Measurements from ENCODE around the gene ECSCR.

DNA sequence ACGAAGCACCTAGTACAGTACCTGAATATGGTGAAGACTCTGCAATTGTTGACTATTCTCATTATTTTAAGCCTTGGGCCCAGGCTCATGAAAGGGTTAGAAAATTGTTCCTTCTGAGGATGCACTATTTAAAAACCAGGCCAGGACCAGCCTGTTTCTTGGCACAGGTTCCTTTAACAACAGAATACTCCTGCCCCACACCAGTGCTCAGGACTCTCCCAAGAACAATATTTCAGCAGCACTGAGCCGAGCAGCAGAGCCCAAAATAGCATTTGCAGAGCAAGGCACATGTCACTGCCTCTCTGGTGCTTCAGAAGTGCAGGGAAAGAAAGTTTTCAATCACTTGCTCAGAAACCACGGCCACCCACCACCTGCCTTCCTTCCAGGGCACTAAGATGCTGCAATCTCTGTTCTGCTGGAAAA, 77.7 kb downstream of the SIL1 start:
- PRO-cap, 4 experiments: no peak in any of the 4 experiments
- RAMPAGE, long total RNA, 2 experiments: no peak in any of the 2 experiments
- RRBS: no CpG with 5 or more reads among the region's 3 CpGs

GRCh38 chr5:139273318-139274405, 19.9 kb upstream of the MATR3 start:
- PRO-cap, 4 experiments: peak in 4 of 4 experiments; most common plus-strand start chr5:139274103 (in 3); most common minus-strand start chr5:139273530 (in 2)
- RAMPAGE, long total RNA, 2 experiments: no peak in any of the 2 experiments
- RRBS: 3% methylated on average over 13 of the region's 54 CpGs

DNA sequence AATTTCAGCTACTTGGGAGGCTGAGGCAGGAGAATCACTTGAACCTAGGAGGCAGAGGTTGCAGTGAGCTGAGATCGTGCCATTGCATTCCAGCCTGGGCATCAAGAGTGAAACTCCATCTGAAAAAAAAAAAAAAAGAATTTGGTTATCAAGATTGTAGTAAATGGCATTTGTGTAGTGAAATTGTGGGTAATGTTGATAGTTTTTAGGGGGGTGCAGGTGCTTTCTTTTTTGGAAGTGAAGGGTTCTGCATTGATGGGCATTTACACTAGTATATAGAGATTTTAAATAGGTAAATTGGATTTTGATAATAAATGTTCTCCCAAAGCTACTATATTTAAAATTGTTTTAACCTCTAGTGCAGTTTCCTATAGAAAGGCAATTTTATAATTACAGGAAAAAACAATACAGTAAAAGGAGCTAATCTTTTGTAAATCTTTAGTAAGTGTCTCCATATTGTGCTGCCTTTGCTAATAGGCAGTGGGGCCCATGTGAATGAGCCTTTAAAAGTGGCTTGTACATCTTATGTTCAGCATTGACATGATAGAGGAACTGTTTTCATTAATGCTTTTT, 10.9 kb downstream of the MATR3 start:
- PRO-cap, 4 experiments: no peak in any of the 4 experiments
- RAMPAGE, long total RNA, 2 experiments: no peak in any of the 2 experiments
- RRBS: no CpG with 5 or more reads among the region's 1 CpG

DNA sequence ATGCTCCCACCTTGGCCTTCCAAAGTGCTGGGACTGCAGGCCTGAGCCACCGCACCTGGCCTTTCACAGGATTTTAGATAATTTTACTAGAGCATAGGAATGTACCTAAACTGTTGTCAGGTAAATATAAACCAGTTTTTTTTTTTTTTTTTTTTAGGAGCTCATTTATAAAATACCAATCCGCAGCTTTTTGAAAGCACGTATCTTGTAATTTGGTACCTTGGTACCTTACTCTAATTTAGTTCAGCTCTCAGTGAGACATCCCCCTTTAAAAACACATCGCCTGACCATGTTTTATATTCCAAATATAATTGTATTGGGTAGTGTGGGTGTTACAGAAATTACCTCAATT, 19.3 kb downstream of the MATR3 start:
- PRO-cap, 4 experiments: no peak in any of the 4 experiments
- RAMPAGE, long total RNA, 2 experiments: no peak in any of the 2 experiments
- RRBS: no CpG with 5 or more reads among the region's 4 CpGs

DNA sequence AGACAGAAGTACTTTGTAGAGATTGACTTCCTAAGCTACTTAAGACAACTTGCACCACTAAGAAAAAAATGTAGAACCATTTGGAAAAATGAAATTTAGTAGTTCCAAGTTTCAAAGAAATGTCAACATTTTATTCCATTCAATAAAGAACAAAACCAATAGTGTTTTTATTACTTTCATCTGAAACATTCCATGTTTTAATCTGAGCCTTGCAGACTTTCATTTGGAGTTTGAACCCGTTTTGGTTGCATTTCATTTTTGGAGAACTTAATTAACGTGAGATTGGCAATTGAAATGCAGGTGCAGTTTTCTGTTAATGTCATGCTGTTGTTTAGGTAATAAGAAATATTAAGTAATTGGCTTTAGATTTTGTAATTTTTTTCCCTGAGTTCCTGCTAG, 12.0 kb upstream of the PAIP2 start:
- PRO-cap, 4 experiments: no peak in any of the 4 experiments
- RAMPAGE, long total RNA, 2 experiments: no peak in any of the 2 experiments
- RRBS: no CpG with 5 or more reads among the region's 2 CpGs

- PRO-cap, 4 experiments: peak in 1 of 4 experiments; most common plus-strand start chr5:139384685 (in 1); most common minus-strand start chr5:139384521 (in 1)
- RAMPAGE, long total RNA, 2 experiments: no peak in any of the 2 experiments
- RRBS: no CpG with 5 or more reads among the region's 12 CpGs
These were observed 1.2 kb upstream of the SLC23A1 start for GRCh38 chr5:139384218-139384863.

DNA sequence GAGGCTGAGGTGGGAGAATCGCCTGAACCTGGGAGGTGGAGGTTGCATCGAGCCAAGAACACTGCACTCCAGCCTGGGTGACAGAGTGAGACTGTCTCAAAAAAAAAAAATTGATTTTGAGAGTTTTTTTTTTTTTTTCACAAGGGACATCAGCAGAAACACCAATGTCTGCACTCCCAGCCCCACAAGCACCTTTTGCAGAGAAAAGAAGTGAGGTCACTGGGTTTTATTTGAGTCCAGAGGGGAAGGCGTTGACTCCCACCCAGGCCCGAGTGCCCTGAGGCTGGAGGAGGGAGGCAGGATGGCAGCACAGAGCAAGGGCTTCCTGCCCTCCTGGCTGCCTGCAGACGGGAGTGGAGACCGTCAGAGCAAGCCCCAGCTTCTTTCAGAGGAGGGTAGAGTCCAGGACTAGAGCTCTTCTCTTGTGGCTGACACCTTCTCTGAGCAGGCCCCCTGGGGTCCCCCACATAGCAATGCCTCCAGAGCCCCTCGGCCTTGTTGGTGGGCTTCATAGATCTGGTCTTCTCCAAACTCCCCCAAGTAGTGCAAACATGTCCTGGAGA, 2.3 kb downstream of the MZB1 start:
- PRO-cap, 4 experiments: no peak in any of the 4 experiments
- RAMPAGE, long total RNA, 2 experiments: no peak in any of the 2 experiments
- RRBS: no CpG with 5 or more reads among the region's 7 CpGs

DNA sequence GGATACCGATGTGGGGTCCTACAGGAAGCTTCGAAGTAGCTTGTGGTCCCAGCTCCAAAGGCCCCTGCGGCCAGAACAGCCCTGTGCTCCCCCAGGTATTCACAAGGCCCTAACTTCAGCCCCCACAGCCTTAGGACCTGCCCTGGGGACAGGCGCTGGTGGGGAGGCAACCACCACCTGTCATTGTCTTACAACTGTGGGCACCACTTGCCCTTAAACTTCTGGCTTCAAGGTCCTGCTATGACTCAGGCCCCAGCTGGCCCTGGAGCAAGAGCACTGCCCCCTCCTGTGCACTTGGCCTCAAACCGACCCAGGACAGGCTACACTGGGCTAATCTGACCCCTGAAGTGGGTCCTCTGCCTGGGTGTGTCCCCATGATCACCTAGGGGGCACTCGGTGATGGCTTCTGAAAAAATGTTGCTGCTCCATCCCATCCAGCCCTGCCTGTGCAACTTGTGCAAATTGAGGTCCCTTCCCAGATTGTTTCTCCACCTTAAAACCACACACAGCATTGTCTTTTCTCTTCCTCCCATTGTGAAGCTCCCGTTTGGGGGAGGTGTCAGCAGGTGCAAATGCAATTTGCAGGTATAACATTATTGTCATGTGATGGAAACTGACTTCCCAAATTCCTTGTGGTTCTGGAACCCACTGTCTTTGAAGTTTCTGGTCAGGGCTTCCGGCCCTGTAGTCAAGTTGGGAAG, 1.1 kb upstream of the PROB1 start:
- PRO-cap, 4 experiments: no peak in any of the 4 experiments
- RAMPAGE, long total RNA, 2 experiments: no peak in any of the 2 experiments
- RRBS: no CpG with 5 or more reads among the region's 8 CpGs

GRCh38 chr5:139419294-139420089, 15.6 kb upstream of the SPATA24 start:
- PRO-cap, 4 experiments: no peak in any of the 4 experiments
- RAMPAGE, long total RNA, 2 experiments: no peak in any of the 2 experiments
- RRBS: no CpG with 5 or more reads among the region's 6 CpGs

- PRO-cap, 4 experiments: no peak in any of the 4 experiments
- RAMPAGE, long total RNA, 2 experiments: no peak in any of the 2 experiments
- RRBS: no CpG with 5 or more reads among the region's 6 CpGs
These were observed 4.5 kb upstream of the DNAJC18 start for GRCh38 chr5:139443502-139444596.

- PRO-cap, 4 experiments: peak in 1 of 4 experiments; most common plus-strand start chr5:139461386 (in 1); most common minus-strand start chr5:139461357 (in 1)
- RAMPAGE, long total RNA, 2 experiments: no peak in any of the 2 experiments
- RRBS: no CpG with 5 or more reads among the region's 6 CpGs
These were observed 1.4 kb downstream of the ECSCR start for GRCh38 chr5:139461200-139461579.

- PRO-cap, 4 experiments: peak in 4 of 4 experiments; most common plus-strand start chr5:139462850 (in 3); most common minus-strand start chr5:139462707 (in 3)
- RAMPAGE, long total RNA, 2 experiments: start-site peak on the minus strand in 1 of 2 experiments, at chr5:139462685-139462723 at its widest, 470 reads per replicate
- RRBS: no CpG with 5 or more reads among the region's 14 CpGs
These were observed at the start of gene ECSCR for GRCh38 chr5:139462169-139463207. ECSCR (minus strand) TSS chr5:139462743.

GRCh38 chr5:139543253-139543991, 17.7 kb upstream of the UBE2D2 start:
- PRO-cap, 4 experiments: peak in 1 of 4 experiments; most common plus-strand start chr5:139543532 (in 1); most common minus-strand start chr5:139543447 (in 1)
- RAMPAGE, long total RNA, 2 experiments: no peak in any of the 2 experiments
- RRBS: 28% methylated on average over 7 of the region's 26 CpGs

- PRO-cap, 4 experiments: no peak in any of the 4 experiments
- RAMPAGE, long total RNA, 2 experiments: no peak in any of the 2 experiments
- RRBS: 85% methylated on average over 5 of the region's 13 CpGs
These were observed 7.4 kb upstream of the CXXC5 start for GRCh38 chr5:139640604-139641262.

DNA sequence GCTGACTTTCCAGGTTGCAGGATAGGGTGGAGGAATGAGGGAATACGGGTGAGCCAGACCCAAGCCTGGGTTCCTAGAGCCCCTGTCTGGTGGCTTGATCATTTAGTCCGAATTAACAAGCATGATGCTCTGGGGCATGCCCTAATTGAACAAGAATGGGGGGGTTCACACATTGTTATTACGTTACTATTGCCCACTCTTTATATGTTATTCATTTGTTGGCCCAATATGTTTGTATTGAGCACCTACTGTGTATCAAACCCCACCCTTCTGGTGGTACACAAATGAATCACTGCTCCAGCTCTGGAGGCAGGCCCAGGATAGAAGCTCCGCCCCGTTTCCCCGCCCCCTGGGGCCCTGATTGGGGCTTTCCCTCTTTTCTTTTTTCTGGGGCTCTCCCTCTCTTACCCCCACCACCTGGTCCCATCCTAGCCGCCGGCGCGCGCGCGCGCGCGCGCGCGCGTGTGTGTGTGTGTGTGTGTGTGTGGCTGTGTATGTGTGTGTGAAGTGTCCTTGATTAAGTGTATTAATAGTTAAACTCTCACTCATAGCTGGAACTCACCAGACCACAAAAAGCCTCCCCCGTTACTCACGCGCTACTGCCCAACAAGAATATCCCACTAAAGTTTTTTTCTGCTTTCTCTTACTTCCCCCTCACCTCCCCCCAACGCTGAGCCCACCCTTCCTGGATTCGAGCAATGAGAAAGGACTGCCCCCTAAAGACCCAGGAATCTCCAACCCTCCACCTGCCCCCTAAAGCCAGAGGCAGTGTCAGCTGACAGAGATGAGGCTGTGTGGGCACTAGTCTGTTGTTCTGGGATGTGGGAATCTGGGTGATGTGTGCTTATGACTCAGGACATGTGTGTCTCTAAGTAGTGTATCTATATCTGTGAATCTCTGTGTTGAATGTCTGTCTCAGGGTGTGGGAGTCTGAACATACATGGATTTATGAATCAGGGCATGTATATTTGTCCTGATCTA, 3.9 kb downstream of the CXXC5 start:
- PRO-cap, 4 experiments: peak in 4 of 4 experiments; most common plus-strand start position 413 of the sequence (in 2); most common minus-strand start position 272 of the sequence (in 2)
- RAMPAGE, long total RNA, 2 experiments: no peak in any of the 2 experiments
- RRBS: no CpG with 5 or more reads among the region's 25 CpGs

- PRO-cap, 4 experiments: peak in 3 of 4 experiments; most common plus-strand start chr5:139670256 (in 1); most common minus-strand start chr5:139670136 (in 3)
- RAMPAGE, long total RNA, 2 experiments: no peak in any of the 2 experiments
- RRBS: 46% methylated on average over 2 of the region's 20 CpGs
These were observed 21.8 kb downstream of the CXXC5 start for GRCh38 chr5:139669809-139670433.

DNA sequence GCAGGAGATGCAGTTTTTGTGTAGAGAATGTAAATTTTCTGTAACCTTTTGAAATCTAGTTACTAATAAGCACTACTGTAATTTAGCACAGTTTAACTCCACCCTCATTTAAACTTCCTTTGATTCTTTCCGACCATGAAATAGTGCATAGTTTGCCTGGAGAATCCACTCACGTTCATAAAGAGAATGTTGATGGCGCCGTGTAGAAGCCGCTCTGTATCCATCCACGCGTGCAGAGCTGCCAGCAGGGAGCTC, 35.0 kb downstream of the CXXC5 start:
- PRO-cap, 4 experiments: no peak in any of the 4 experiments
- RAMPAGE, long total RNA, 2 experiments: start-site peak on the plus strand in 1 of 2 experiments, centred at position 196 of the sequence, 10 reads per replicate
- RRBS: no CpG with 5 or more reads among the region's 7 CpGs

GRCh38 chr5:139733398-139734147, 62.0 kb upstream of the PSD2 start:
- PRO-cap, 4 experiments: no peak in any of the 4 experiments
- RAMPAGE, long total RNA, 2 experiments: no peak in any of the 2 experiments
- RRBS: no CpG with 5 or more reads among the region's 11 CpGs

DNA sequence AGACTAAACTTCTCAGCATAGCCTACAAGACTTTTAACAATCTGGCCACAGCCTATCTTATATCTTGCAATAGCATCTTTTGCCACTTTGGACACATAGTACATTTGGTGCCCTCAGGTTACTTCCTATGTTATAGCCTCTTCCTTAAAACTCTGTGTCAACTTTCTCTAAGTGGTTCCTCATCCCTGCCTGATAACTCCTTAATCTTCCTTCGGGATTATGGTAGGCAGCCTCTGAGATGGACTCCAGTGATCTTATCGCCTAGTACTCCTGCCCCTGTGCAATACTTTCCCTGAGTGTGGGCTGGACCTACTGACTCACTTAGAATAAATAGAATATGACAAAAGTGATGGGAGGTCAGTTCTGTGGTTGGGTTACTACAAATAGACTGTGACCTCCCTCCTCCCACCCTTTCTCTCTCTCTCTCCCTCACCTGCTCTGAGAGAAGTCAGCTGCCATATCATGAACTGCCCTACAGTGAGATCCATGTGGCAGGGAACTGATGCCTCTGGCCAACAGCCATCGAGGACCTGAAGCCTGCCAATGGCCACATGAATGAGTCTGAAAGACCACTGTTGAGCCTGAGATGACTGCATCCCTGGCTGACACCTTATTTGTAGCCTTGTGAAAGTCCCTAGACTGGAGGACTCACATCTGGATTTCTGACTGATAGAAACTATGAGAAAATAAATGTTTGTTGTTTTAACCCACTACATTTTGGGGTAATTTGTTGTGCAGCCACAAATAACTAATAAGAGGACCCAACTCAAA, 31.8 kb downstream of the NRG2 start:
- PRO-cap, 4 experiments: no peak in any of the 4 experiments
- RAMPAGE, long total RNA, 2 experiments: no peak in any of the 2 experiments
- RRBS: no CpG with 5 or more reads among the region's 3 CpGs

DNA sequence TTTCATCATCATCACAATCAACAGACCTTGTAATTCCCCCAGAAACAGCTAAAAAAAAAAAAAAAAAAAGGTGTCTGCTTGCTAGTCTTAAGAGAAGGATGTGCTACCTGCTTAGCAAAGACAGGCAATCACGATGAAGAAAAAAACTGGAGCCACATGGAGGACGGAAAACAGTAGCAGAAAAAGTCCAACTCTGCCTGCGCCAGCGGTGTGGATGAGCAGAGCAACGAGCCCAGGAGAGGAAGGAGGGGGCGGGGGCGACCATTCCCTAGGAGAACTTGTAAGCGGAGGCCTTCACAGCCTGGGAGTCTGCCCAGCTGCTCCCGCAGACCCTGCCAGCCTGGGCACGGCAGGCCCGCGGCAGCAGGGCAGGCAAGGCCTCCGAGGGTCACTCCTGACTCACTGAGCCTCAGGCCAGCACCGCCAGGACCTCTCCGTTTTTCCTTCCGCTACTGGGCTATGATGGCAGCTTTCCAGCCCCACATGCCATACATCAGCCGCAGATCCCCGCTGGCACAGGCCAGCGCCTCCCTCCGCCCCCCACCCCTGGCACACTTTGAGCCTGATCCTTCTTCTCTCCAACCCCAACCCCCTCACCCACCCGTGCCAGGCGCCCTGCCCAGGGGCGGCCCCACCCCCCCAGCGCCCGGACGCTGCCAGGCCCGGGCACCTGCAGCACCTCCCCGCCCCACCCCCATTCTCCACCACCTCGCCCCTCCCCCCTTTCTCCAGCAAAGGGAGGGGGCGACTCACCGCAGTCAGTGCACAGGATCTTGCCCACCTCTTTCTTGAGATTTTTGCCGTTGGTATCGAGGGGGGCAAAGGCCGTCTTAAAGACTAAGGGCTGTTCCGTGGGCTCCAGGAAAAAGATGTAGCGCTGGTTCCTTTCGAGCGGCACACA, 1.2 kb downstream of the NRG2 start:
- PRO-cap, 4 experiments: peak in 1 of 4 experiments; most common plus-strand start position 489 of the sequence (in 1); most common minus-strand start position 401 of the sequence (in 1)
- RAMPAGE, long total RNA, 2 experiments: no peak in any of the 2 experiments
- RRBS: no CpG with 5 or more reads among the region's 38 CpGs